A375 (cell line): Measurements from ENCODE around the genes NXPH3, SLC35B1 and PPP1R9B.

DNA sequence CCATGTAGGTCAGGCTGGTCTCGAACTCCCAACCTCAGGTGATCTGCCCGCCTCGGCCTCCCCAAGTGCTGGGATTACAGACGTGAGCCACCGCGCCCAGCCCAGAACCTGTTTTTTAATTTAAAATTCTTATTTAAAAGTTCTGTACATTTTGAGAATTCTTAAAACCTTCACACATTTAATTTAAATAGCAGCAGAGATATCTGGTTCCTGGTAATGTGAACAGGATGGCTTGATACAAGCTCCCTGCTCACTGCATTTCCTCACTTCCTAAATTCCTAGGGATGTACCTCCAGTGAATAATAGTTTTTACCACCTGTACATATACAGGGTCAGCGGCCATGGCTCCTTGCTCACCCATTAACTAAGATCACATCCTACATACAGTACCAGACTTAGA lies 4.6 kb upstream of the ZNF652 start:
- RAMPAGE, long total RNA = no peak

DNA sequence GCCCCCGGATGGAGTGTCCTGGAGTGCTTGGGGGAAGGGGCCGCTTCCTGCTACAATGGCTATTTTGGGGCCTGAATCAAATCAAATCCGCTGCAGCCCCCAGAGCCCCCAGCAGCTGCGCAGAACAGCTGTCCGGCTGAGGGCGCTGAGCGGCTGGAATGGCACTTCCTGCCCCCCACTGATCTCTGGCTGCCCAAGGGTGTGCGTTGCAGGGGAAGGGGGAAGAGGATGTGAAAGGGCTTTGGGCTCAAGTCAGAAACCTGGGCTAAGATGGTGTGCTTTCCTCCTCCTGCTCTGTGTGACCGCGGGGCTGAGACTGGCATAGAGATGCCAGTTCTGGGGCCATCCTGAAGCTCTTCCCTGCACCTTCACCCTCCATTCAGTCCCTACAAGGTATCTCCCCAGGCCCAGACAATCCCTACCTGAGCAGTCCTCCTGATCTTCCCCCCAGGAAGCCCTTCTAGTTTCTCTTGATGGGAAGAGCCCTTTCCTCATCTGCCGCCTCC lies 24.4 kb upstream of the PHB1 start:
- RAMPAGE, long total RNA = no peak

DNA sequence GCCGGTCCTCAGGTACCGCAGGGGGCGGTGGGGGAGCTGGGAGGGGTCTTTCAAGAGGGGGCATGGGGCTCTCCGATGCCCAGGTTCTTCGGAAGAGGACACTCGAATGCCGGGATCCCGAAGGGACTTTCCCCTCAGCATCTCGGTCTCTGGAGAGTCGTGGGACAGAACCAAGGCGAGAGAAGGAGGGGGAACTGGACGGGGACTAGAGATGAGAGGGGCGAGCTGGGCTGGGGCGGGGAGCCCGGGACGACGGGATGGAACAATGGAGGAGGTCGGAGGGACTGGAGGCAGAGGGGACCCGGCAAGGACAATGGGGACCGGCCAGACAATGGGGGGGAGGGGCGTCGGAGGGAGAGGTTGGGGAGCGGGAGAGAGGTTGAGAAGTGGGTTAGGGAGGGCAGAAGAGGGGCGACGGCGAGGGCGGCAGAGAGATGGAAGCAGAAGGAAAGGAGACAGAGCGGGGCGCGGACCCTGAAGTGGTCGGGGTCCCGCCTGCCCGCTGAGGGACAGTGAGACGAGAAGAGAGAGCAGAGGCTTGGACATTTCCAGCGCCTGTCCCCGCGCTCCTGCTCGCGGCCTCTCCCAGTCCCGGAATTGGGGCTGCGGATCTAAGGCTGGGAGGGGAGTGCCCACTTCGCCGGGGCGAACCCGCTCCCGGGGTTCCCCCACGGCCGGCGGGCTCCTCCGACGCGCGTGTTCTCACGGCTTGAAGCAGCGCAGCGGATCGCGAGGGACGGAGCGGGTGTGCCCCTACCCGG lies 797 bp downstream of the NGFR start:
- RAMPAGE, long total RNA = no peak

DNA sequence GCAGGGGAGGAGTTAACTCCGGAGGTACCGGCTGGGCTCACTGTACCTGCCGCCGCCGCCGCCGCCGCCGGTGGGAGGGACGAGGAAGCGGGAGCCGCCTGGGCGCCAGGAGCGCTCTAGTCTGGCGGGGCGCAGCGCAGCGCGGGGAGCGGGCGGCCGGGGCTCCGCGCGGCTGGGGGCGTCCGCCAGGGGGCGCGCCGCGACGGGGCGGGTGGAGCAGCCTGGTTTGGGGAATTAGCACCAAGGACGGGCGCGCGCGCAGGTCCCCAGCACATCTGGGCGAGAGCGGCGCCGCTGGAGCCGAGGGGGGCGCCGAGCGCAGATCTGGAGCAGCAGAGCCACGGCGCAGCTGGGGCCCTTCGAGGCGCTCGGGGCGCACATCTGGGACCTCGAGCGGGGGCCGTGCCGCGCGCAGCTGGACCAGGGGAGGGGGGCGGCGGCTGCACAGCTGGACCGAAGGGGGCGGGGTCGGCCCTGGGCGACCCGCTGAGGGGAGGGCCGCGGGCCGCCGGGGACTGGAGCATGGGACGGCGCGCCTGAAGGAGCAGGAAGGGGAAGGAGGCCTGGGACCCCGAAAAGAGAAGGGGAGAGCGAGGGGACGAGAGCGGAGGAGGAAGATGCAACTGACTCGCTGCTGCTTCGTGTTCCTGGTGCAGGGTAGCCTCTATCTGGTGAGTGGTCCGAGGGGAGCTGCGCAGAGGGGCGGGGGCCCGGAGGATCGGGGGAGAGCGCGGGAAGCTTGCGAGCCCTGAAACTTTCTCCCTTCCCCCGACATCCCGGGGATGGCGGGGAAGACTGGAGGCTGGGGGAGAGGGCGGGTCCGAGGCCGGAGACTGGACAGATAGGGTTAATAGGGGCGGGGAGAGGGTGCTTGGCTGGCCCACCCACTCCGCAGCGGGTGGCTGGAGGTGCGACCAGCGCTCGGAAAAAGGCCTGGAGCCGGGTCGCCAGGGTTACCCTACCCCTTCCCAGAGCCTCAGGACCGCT lies at the start of gene NXPH3:
Gene NXPH3 (plus strand): TSS at position 269 of the 987 bp plus-strand sequence.
- RAMPAGE, long total RNA = no peak

- RAMPAGE, long total RNA = no peak
These were observed at the start of gene SLC35B1 for GRCh38 chr17:49707528-49708630. SLC35B1 (minus strand) TSS chr17:49707964.

DNA sequence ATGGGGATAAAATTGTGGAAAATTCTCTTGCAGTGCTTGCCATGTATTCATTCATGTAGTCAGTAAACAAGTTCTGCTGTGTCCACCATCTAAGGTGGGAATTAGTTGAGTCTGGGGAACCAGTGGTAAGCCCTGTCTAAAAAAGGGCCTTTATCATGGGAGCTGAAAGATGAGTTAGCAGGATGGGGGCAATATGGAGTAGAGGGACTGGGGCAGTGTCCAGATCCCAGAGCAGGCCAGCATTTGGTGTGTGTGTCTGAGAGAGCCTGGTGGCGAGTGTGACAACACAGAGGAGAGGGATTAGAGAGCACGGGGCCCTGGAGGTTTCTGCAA lies 12.5 kb downstream of the TAC4 start:
- RAMPAGE, long total RNA = no peak

GRCh38 chr17:49851317-49851824 lies 3.5 kb upstream of the TAC4 start:
- RAMPAGE, long total RNA = no peak

GRCh38 chr17:49968080-49968885 lies 707 bp upstream of the DLX4 start:
- RAMPAGE, long total RNA = no peak

GRCh38 chr17:50051040-50051405 lies 4.9 kb upstream of the ITGA3 start:
- RAMPAGE, long total RNA = no peak

GRCh38 chr17:50076445-50077076 lies 18.6 kb upstream of the PDK2 start:
- RAMPAGE, long total RNA = no peak

GRCh38 chr17:50087536-50088064 lies 7.6 kb upstream of the PDK2 start:
- RAMPAGE, long total RNA = no peak

DNA sequence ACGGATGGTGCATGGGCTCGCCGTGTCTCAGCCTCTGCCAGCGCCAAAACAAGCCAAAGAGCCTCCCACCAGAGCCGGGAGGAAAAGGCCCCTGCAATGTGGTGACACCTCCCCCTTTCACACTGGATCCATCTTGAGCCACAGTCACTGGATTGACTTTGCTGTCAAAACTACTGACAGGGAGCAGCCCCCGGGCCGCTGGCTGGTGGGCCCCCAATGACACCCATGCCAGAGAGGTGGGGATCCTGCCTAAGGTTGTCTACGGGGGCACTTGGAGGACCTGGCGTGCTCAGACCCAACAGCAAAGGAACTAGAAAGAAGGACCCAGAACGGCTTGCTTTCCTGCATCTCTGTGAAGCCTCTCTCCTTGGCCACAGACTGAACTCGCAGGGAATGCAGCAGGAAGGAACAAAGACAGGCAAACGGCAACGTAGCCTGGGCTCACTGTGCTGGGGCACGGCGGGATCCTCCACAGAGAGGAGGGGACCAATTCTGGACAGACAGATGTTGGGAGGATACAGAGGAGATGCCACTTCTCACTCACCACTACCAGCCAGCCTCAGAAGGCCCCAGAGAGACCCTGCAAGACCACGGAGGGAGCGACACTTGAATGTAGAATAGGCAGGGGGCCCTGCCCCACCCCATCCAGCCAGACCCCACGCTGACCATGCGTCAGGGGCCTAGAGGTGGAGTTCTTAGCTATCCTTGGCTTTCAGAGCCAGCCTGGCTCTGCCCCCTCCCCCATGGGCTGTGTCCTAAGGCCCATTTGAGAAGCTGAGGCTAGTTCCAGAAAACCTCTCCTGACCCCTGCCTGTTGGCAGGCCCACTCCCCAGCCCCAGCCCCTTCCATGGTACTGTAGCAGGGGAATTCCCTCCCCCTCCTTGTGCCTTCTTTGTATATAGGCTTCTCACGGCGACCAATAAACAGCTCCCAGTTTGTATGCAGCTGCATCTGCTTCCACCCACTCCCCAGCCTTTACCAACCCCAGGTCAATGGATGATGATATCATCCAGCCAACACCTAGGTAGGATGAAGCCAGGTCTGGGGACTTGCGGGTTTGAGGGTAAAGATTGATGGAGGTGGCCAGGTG lies 5.3 kb upstream of the PDK2 start:
- RAMPAGE, long total RNA = no peak

GRCh38 chr17:50123380-50124276 lies 6.3 kb downstream of the SAMD14 start:
- RAMPAGE, long total RNA = no peak

- RAMPAGE, long total RNA = no peak
These were observed 9.2 kb downstream of the PPP1R9B start for GRCh38 chr17:50141201-50141733.

DNA sequence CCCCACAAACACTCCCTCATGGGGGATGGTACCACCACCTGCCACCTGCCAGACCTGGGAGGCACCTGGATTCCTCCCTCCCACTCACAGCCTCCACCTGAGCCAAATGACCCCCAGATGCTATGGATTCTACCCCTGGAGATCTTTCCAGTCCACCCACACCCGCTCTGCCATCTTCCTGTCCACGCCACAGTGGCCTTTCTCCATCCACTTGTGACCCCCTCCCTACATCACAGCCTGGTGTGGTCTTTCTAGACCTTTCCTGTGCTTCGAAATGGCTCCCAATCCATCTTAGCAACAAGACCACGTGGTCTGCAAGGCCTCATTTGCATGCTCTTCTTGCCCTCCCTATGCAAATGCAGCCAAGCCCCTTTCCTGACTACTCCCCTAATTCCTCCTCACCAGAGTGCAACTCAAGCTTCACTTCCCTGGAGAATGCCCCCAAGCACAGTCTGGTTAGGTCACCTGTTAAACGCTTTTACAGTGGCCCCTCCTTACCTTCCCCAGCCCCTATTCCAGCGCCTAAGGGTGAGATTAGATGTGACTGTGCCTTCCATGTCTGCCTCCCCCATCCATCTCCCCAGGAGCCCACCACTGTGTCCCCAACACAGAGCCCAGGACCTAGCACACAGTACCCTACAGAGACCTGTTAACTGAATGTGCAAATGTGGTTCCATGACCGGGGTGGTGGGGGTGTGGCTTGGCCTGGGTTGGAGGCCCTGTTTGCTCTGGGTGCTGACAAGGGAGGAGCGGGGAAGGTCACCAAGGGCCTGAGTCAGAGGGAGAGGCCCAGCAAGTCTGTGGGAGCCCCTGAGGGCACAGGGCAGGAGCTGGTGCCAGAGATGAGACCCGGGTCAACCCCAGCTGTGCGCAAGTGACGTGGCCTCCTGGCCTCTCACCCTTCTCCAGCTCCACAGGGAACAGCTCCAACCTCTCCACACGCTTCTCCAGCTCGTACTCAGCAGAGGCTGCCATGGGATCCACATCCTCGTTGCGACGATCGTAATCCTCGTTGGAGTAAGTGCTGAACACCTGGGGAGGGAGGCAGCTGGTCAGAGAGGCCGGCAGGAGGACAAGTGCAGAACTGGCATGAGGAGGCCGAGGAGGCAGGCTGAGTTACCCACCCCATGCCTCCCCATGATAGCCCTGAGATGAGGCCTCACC lies 5.9 kb downstream of the PPP1R9B start:
- RAMPAGE, long total RNA = no peak

- RAMPAGE, long total RNA = no peak
These were observed at the start of gene PPP1R9B for GRCh38 chr17:50150651-50151347. PPP1R9B (minus strand) TSS chr17:50150677.

DNA sequence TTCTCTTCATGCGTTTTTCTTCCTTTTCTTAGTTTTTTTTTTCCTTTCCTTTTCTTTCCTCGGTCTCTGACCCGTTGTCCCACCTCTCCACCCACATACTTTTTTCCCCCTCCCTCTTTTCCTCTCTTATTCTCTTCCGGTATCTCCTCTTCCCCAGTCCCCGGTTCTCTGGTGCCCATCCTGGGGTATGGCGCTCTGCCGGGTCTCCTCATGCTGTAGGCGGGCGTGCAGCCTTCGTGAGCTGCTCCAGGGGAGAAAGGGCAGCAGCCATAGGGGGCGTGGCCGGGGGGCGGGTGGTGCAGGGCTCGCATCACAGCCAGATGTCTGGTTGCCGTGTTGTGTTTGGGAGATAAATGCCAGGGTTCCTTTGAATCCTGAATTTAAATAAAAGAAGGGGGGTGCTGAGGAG lies 5.4 kb upstream of the COL1A1 start:
- RAMPAGE, long total RNA = no peak

GRCh38 chr17:50212140-50212832 lies 10.9 kb upstream of the COL1A1 start:
- RAMPAGE, long total RNA = no peak

GRCh38 chr17:50270356-50270972 lies 3.8 kb upstream of the TMEM92 start:
- RAMPAGE, long total RNA = no peak

DNA sequence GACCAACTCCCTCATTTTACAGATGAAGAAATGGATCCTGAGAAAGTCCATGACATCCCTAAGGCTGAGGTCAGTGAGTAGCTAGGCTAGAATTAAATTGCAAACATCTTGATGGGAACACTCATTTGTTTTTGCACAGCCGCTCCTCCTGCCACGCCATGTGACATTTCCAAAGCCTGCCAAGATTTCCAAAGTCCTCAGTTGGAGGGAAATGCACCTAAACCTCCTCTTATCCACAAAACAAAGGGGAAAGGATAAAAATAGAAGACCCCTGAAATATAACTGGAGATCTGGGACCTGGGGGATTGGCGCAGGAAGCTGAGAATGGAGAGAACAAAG lies 15.0 kb downstream of the TMEM92 start:
- RAMPAGE, long total RNA = no peak